Breast (tissue), 4 donors: ENCODE data around the gene CCNH.

- PRO-cap, 3 experiments = no peak in any of the 3 experiments
- RRBS = no CpG with 5 or more reads among the region's 15 CpGs
Observed at GRCh38 chr5:87389387-87390558, 23.0 kb downstream of the CCNH start.

GRCh38 chr5:87411452-87411754 lies 1.3 kb downstream of the CCNH start:
- PRO-cap, 3 experiments = no peak in any of the 3 experiments
- RRBS = no CpG with 5 or more reads among the region's 7 CpGs

- PRO-cap, 3 experiments = peak in 3 of 3 experiments; most common plus-strand start chr5:87412576 (in 2); most common minus-strand start chr5:87412889 (in 3)
- RRBS = 1% methylated on average over 15 of the region's 62 CpGs
Observed at GRCh38 chr5:87412256-87413071, at the start of gene CCNH. CCNH (minus strand) TSS chr5:87412930.

- PRO-cap, 3 experiments = no peak in any of the 3 experiments
- RRBS = 33% methylated on average over 1 of the region's 19 CpGs
Observed at GRCh38 chr5:87770391-87771144, 357.8 kb upstream of the CCNH start.

DNA sequence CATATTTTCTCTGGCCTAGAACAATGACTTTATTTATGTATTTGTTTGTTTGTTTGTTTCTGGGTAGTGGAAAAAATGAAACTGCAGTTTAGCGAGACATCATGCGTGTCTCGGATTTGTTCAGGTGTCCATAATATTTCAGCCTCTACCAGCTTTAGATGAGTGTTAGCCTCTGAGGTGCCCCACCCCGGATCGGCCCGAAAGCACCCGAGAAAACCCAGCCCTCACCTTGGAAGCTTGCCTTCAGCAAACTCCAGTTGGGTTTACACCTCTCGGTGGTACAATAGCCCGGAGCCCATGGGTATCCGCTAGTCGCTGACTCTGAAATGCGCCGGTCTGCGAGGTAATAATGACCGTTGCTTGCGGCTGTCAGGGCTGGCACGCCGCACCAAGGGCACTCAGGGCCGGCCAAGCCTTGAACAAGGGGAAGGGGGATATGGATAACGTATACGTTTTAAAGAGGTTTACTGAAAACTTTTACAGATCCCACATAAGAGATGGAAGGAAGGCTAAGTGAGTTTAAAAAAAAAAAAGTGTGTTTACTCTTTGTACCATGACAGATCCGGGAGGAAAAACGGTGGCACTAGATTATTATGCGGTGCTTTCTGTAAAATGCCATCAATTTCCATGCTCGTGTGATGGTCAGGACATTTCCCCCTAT lies 124.4 kb downstream of the TMEM161B start:
- PRO-cap, 3 experiments = no peak in any of the 3 experiments
- RRBS = 8% methylated on average over 15 of the region's 25 CpGs

- PRO-cap, 3 experiments = no peak in any of the 3 experiments
- RRBS = no CpG with 5 or more reads among the region's 5 CpGs
Observed at GRCh38 chr5:88241767-88242375, 26.8 kb downstream of the TMEM161B start.

DNA sequence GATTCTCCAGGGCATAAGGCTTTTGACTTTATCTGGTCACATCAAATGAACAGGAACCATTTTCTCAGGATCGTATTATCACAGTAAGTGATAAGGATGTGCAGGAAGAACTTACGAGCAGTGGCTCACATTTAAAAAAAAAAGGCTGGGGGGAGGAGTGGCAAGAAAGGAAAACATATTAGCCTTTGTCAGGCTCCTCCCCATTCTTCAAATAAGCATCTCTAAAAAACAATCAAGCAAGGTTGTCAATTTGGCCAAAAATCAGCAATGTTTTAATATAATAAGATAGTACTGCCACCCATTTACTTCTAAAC lies 234.4 kb upstream of the TMEM161B start:
- PRO-cap, 3 experiments = no peak in any of the 3 experiments
- RRBS = no CpG with 5 or more reads among the region's 2 CpGs

DNA sequence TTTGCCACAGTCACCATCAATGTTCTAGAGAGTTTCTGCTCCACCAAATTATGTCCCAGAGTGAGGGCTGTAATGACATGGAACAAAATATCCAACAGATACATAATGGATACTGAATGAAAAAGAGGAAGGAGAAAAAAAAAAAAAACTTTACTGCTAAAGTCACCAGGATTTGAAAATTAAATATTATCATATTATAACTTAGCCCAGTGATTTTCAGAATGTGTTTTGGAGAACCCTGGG lies 292.5 kb upstream of the TMEM161B start:
- PRO-cap, 3 experiments = peak in 1 of 3 experiments; most common minus-strand start position 145 of the sequence (in 1)

GRCh38 chr5:88673187-88673851 lies 209.7 kb downstream of the MEF2C start:
- PRO-cap, 3 experiments = no peak in any of the 3 experiments
- RRBS = no CpG with 5 or more reads among the region's 12 CpGs

DNA sequence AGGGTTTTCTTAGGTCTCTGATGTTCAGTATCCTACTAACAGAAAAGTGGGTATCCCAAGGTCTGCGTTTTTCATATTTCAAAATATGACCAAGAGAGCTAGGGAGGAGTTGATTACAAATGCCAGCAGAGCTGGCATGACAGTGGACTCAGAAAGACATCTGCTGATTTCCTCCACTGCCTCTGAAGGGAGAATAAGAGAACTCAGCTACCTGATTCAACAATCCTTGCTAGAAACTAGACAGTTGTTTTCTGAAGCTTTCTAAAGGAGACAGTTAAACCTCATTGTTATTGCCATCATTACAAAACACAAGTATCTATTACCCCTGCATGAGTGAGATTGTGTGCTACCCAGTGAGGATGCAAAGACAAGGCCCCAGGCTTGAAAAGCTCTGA lies 150.4 kb downstream of the MEF2C start:
- PRO-cap, 3 experiments = no peak in any of the 3 experiments
- RRBS = no CpG with 5 or more reads among the region's 1 CpG

- PRO-cap, 3 experiments = peak in 3 of 3 experiments; most common plus-strand start chr5:88884286 (in 3); most common minus-strand start chr5:88884104 (in 3)
- RRBS = no CpG with 5 or more reads among the region's 48 CpGs
Observed at GRCh38 chr5:88883943-88884871, 1.2 kb upstream of the MEF2C start.

DNA sequence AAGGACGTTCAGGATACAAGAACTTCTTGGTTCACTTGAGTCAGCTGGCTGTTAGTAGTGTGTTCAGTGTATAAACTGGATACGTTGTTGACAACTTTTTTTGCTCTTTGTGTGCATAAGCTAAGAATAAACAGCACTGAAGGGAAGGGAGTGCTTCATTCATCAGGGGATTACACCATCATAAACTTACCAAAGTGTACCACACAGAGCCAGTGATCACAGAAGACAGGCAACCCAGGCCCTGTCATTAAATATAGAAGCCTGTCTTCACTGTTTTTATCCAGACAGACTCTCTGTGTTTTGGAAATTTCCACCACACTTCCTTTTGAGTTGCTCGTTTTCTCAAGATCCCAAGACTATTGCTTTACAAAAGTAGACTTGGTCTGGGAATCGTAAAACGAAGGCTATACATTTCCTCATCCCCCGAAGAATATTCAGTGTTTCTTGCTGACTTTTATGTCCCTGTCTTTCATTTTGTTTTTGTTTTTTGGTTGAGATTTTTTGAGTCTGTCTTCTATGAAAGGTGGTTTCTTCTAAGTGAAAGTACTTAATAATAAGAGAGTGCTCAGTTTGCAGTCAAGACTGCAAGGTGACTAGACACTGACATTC lies 55.6 kb upstream of the MEF2C start:
- PRO-cap, 3 experiments = no peak in any of the 3 experiments
- RRBS = no CpG with 5 or more reads among the region's 6 CpGs

- PRO-cap, 3 experiments = no peak in any of the 3 experiments
- RRBS = no CpG with 5 or more reads among the region's 2 CpGs
Observed at GRCh38 chr5:89313077-89313367, 430.0 kb upstream of the MEF2C start.

GRCh38 chr5:90528267-90528437 lies 1.2 kb downstream of the LYSMD3 start:
- PRO-cap, 3 experiments = no peak in any of the 3 experiments
- RRBS = no CpG with 5 or more reads among the region's 1 CpG

- PRO-cap, 3 experiments = no peak in any of the 3 experiments
- RRBS = no CpG with 5 or more reads among the region's 8 CpGs
Observed at GRCh38 chr5:90657568-90658216, 99.1 kb downstream of the ADGRV1 start.

- PRO-cap, 3 experiments = no peak in any of the 3 experiments
- RRBS = no CpG with 5 or more reads among the region's 7 CpGs
Observed at GRCh38 chr5:90964997-90965721, 406.6 kb downstream of the ADGRV1 start.

- PRO-cap, 3 experiments = no peak in any of the 3 experiments
- RRBS = no CpG with 5 or more reads among the region's 1 CpG
Observed at GRCh38 chr5:91120343-91120621, 262.8 kb downstream of the ARRDC3 start.

GRCh38 chr5:91146089-91146714 lies 236.9 kb downstream of the ARRDC3 start:
- PRO-cap, 3 experiments = peak in 1 of 3 experiments; most common minus-strand start chr5:91146374 (in 1)
- RRBS = no CpG with 5 or more reads among the region's 5 CpGs

DNA sequence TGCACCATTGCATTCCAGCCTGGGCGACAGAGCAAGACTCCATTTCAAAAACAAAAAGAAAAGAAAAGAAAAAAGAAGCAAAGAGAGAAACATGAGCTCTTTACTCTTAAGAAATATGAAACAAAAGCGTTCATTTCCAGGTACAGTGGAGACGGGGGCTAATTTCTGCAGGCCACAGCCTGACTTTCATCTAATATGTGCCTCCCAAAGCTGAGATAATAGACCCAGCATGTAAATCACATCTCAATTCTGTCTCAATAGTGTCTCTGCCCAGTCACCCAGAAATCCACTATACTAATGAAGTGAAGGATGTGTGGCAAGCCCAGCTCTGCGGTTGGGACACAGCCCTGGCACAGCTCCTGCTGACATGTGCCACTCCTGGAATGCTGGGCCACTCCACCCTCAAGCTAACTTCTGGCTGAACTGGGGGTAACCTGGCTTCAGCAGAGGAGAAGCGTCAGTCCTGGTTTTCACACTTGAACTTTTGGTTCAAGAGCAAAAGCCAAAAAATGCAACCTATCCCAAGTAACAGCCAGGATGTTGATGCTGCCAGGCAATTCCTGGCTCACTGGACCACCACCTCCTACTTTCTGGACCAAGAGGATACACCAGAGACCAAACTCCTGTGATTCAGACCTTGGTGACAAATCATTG lies 86.5 kb downstream of the ARRDC3 start:
- PRO-cap, 3 experiments = no peak in any of the 3 experiments
- RRBS = no CpG with 5 or more reads among the region's 5 CpGs

DNA sequence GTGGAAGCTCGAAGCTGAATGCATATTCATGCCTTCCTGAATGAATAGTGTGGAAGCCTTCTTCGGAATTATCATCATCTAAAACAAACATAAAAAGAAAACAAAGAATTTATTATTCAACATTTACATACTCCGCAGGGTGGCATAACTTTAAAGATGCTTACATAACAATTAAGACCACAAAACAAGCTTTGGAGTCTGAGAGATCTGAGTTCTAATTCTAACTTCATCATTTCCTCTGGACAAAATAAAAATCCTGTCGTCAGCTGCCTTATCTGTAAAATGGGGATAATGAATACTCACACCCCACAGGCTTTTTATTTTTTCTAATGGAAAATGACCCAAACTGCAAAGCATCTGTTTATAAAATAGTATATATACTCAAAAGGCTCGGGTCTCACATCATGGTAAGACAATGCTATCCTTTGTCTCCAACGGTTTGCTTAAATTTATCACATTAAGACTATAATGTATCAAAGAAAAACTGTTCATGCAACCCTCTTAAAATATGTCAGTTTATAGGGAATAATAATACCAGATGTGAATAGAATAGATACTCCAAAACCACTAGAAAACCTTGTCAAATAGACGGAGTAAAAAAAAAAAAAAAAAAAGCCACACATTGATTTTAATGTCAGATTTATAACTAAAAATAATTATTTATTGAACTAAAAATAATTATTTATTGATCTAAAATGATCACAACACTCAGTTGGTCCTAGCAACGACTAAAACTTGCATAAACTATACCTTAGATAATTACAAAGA lies 4.2 kb downstream of the ARRDC3 start:
- PRO-cap, 3 experiments = peak in 1 of 3 experiments; most common plus-strand start position 384 of the sequence (in 1)
- RRBS = no CpG with 5 or more reads among the region's 8 CpGs